Adrenal gland (tissue), 7 donors: ENCODE measurements around a stretch of chr17.

GRCh38 chr17:82863907-82864607 is 24.2 kb upstream of the ZNF750 start:
- PRO-cap, 3 experiments = no peak in any of the 3 experiments
- RAMPAGE, long total RNA, 4 experiments = no peak in any of the 4 experiments
- RRBS = 86% methylated on average over 2 of the region's 16 CpGs

- PRO-cap, 3 experiments = no peak in any of the 3 experiments
- RAMPAGE, long total RNA, 4 experiments = no peak in any of the 4 experiments
- RRBS = 80% methylated on average over 4 of the region's 29 CpGs
Measured at GRCh38 chr17:82884266-82885160, 44.7 kb upstream of the ZNF750 start.

DNA sequence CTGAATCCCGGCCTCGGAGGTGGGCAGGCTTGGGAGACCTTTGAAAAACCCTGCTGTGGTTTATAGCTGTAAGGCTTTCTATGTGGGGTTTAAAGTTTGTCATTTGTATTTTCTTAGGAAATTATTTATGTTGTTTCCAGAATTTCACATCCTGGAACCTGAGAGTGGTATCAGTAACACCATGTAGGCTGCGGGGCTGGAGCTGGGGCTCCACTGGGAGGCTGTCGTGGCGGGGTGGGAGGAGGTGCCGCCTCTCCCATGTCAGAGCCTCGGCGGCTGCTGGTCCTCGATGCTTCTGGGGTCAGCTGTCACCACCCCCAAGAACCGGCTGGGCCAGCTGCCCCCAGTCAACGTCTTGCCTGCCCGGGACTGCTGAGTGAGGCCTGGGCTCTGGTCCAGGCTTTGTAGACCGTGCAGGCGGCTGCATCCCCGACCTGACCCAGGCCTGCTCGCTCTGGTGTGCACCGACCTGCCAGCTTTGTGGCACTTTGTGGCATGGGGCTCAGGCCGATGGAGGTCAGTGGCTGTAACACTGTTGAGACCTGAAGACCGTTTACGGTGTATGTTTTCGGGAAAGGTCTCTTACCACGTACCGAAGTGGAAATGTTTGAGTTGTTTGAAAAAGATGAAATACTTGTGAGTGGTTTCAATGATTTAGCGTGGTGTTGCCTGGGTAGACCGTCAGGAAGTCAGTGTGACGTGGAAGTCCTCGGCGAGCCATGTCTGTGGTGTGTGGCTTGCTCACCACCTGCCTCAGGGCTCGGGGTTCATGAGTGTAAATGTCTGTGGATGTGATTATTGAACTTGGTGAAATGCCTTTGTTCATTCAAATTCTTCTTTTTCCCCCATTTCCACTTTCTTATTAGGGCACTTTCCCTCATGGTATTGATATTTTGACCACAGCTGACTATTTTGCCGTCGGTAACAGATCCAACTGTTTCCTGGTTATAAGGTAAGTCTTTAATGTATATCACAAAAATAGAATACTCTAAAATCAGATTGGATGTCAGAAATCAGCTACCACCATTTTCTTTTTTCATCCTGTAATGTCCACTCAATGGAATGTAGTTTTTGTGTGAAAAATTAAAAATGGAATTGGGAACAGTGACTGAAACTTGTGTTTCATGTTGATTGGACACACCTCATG is 53.2 kb upstream of the ZNF750 start:
- PRO-cap, 3 experiments = no peak in any of the 3 experiments
- RAMPAGE, long total RNA, 4 experiments = no peak in any of the 4 experiments
- RRBS = 18% methylated on average over 3 of the region's 31 CpGs

DNA sequence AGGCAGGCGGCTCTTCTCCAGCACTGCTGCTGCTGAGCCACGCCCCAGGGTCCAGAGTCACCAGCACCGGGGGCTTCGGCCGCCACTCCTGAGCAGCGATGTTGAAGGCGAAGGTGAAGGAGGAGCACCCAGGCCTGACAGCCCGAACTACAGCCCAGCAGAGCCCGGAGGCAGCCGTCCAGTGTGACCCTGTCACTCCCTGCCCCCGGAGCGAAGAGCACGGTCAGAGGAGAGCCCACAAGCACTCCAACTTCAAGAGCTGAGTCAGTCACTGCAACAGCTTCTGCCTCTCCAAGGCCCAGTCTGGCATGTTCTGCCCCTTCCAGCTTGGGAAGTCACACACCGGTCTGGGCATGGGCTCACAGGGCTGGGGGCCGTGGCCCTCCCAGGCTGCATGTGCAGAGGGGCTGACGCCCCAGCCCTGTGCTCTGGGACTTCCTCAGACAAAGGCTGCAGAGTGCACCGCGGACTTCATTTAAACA is 41.4 kb downstream of the B3GNTL1 start:
- PRO-cap, 3 experiments = no peak in any of the 3 experiments
- RAMPAGE, long total RNA, 4 experiments = no peak in any of the 4 experiments
- RRBS = 97% methylated on average over 10 of the region's 18 CpGs

GRCh38 chr17:83056498-83057047 is 5.0 kb upstream of the B3GNTL1 start:
- PRO-cap, 3 experiments = no peak in any of the 3 experiments
- RAMPAGE, long total RNA, 4 experiments = no peak in any of the 4 experiments
- RRBS = 90% methylated on average over 6 of the region's 24 CpGs

DNA sequence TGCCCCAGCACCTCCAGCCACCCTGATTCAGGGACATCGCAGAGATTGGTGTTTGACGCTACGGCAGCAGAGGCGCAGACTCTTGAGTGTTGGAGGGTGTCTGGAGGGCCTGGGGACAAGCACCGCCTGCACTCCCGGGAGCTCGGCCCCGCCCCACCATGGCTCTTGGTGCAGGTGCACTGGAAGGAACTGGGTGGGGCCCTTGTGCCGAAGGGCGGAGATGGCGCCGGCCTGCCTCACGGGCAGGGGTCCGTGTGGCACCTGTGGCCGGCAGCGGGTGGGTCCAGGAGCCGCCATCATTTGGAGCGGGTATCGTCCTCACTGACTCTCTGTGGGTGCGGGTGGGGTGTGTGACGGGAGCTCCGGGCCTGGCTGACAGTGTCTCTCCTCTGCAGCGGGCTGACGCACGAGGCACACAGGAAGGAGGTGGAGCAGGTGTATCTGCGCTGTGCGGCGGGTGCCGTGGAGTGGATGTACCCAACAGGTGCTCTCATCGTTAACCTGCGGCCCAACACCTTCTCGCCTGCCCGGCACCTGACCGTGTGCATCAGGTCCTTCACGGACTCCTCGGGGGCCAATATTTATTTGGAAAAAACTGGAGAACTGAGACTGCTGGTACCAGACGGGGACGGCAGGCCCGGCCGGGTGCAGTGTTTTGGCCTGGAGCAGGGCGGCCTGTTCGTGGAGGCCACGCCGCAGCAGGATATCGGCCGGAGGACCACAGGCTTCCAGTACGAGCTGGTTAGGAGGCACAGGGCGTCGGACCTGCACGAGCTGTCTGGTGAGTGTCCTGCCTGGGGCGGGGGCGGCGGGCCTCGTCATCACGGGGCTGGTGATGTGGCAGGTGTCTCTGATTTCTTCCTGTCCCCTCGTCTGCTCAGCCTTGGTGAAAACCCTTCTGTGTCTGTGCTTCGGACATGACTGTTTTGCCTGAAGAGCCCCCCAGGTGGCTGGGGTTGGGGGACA is 5.4 kb downstream of the METRNL start:
- PRO-cap, 3 experiments = no peak in any of the 3 experiments
- RAMPAGE, long total RNA, 4 experiments = no peak in any of the 4 experiments
- RRBS = 81% methylated on average over 23 of the region's 57 CpGs

- PRO-cap, 3 experiments = no peak in any of the 3 experiments
- RAMPAGE, long total RNA, 4 experiments = no peak in any of the 4 experiments
- RRBS = 65% methylated on average over 5 of the region's 20 CpGs
Measured at GRCh38 chr17:83195637-83196442, 116.4 kb downstream of the METRNL start.